ENCODE data around the genes MYO19, GGNBP2 and TBC1D3L.

DNA sequence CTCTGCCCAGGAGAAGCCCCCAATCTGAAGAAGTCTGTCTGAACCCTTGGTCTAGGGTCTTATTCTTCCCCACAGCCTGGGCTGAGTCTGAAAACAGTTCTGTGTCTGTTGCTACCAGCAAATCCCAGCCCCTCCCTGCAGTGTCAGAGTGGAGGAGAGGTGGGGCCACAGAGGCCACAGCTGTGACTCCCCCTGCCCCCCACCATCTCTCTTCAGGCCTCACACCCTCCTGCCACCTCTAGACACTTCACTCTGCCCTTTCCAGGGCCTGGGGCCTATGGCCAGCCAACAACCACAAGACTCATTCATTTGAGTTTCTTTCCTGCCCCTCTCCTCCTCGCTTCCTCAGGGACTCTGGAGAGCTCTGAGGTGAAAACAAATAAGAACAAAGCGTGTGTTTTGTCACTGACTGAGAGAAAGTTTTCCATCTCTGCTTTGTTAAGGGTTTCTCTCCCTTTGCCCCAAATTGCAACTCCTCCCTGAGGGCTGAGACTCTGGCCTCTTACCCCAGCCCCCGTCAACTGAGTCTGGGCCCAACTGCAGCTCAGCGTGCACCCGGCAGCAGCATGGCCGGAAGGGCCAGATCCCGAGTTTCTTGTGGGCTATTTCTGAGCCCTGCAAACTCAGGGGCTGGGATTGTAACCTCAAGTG, 13.1 kb downstream of the C17orf50 start:
- RAMPAGE, long total RNA, result no peak
- RRBS, result no CpG with 5 or more reads among the region's 7 CpGs
PRO-cap:
- standard, result no peak
- CoPRO, capped RNA only, 2 experiments, result no peak in any of the 2 experiments
- CoPRO, capped and uncapped RNA, 2 experiments, result no peak in any of the 2 experiments
- CoPRO, uncapped RNA only, 2 experiments, result no peak in any of the 2 experiments
CAGE:
- cytosol, long polyA plus RNA, result no peak
- long polyA plus RNA, result no peak
- nucleolus, long total RNA, result no peak
- nucleus, long polyA plus RNA, result no peak

GRCh38 chr17:35774332-35775172, 13.9 kb downstream of the C17orf50 start:
- RAMPAGE, long total RNA, result no peak
- RRBS, result no CpG with 5 or more reads among the region's 13 CpGs
PRO-cap:
- standard, result no peak
- CoPRO, capped RNA only, 2 experiments, result no peak in any of the 2 experiments
- CoPRO, capped and uncapped RNA, 2 experiments, result no peak in any of the 2 experiments
- CoPRO, uncapped RNA only, 2 experiments, result no peak in any of the 2 experiments
CAGE:
- cytosol, long polyA plus RNA, result no peak
- long polyA plus RNA, result no peak
- nucleolus, long total RNA, result no peak
- nucleus, long polyA plus RNA, result no peak

- RAMPAGE, long total RNA, result no peak
- RRBS, result no CpG with 5 or more reads among the region's 5 CpGs
PRO-cap:
- standard, result no peak
- CoPRO, capped RNA only, 2 experiments, result no peak in any of the 2 experiments
- CoPRO, capped and uncapped RNA, 2 experiments, result no peak in any of the 2 experiments
- CoPRO, uncapped RNA only, 2 experiments, result no peak in any of the 2 experiments
CAGE:
- cytosol, long polyA plus RNA, result no peak
- long polyA plus RNA, result no peak
- nucleolus, long total RNA, result no peak
- nucleus, long polyA plus RNA, result no peak
These were observed 8.4 kb downstream of the MMP28 start for GRCh38 chr17:35786798-35787611.

- RAMPAGE, long total RNA, result no peak
- RRBS, result no CpG with 5 or more reads among the region's 3 CpGs
PRO-cap:
- standard, result no peak
- CoPRO, capped RNA only, 2 experiments, result no peak in any of the 2 experiments
- CoPRO, capped and uncapped RNA, 2 experiments, result no peak in any of the 2 experiments
- CoPRO, uncapped RNA only, 2 experiments, result peak in 1 of 2 experiments; most common plus-strand start chr17:35819853 (in 1)
CAGE:
- cytosol, long polyA plus RNA, result no peak
- long polyA plus RNA, result no peak
- nucleolus, long total RNA, result no peak
- nucleus, long polyA plus RNA, result no peak
These were observed 10.6 kb downstream of the TAF15 start for GRCh38 chr17:35819658-35820440.

- RAMPAGE, long total RNA, result no peak
- RRBS, result no CpG with 5 or more reads among the region's 4 CpGs
PRO-cap:
- standard, result no peak
- CoPRO, capped RNA only, 2 experiments, result no peak in any of the 2 experiments
- CoPRO, capped and uncapped RNA, 2 experiments, result no peak in any of the 2 experiments
- CoPRO, uncapped RNA only, 2 experiments, result peak in 2 of 2 experiments; most common plus-strand start chr17:35838426 (in 1)
CAGE:
- cytosol, long polyA plus RNA, result no peak
- long polyA plus RNA, result no peak
- nucleolus, long total RNA, result no peak
- nucleus, long polyA plus RNA, result no peak
These were observed 29.1 kb downstream of the TAF15 start for GRCh38 chr17:35838319-35838827.

- RAMPAGE, long total RNA, result no peak
- RRBS, result no CpG with 5 or more reads among the region's 15 CpGs
PRO-cap:
- standard, result no peak
- CoPRO, capped RNA only, 2 experiments, result no peak in any of the 2 experiments
- CoPRO, capped and uncapped RNA, 2 experiments, result no peak in any of the 2 experiments
- CoPRO, uncapped RNA only, 2 experiments, result no peak in any of the 2 experiments
CAGE:
- cytosol, long polyA plus RNA, result no peak
- long polyA plus RNA, result no peak
- nucleolus, long total RNA, result no peak
- nucleus, long polyA plus RNA, result no peak
These were observed 3.6 kb upstream of the LYZL6 start for GRCh38 chr17:35947095-35947610.

GRCh38 chr17:36534408-36535314, at the start of gene MYO19:
Gene MYO19, minus strand, starts transcription at chr17:36534868.
- RAMPAGE, long total RNA, result start-site peak on the minus strand at chr17:36534801-36534906, 751 and 126 reads in 2 replicates; start-site peak on the plus strand at chr17:36534987-36535042, 122 and 75 reads in 2 replicates
- RRBS, result no CpG with 5 or more reads among the region's 75 CpGs
PRO-cap:
- standard, result bidirectional peak, plus-strand start at chr17:36535020, minus-strand start at chr17:36534810
- CoPRO, capped RNA only, 2 experiments, result peak in 2 of 2 experiments; most common plus-strand start chr17:36535009 (in 2); most common minus-strand start chr17:36534810 (in 1)
- CoPRO, capped and uncapped RNA, 2 experiments, result peak in 2 of 2 experiments; most common plus-strand start chr17:36535009 (in 2); most common minus-strand start chr17:36534839 (in 1)
- CoPRO, uncapped RNA only, 2 experiments, result no peak in any of the 2 experiments
CAGE:
- cytosol, long polyA plus RNA, result start-site peak on the minus strand at chr17:36534797-36534856, 283 and 466 reads in 2 replicates; start-site peak on the plus strand at chr17:36535005-36535042, 390 and 282 reads in 2 replicates
- long polyA plus RNA, result start-site peak on the minus strand at chr17:36534797-36534878, 422 and 526 reads in 2 replicates; start-site peak on the plus strand at chr17:36534972-36535039, 133 and 383 reads in 2 replicates
- nucleolus, long total RNA, result no peak
- nucleus, long polyA plus RNA, result start-site peak on the minus strand at chr17:36534782-36534918, 1,251 and 3,637 reads in 2 replicates

GRCh38 chr17:36535315-36535987, 664 bp downstream of the PIGW start:
- RAMPAGE, long total RNA, result start-site peak on the plus strand at chr17:36535500-36535580, 55 and 87 reads in 2 replicates
- RRBS, result no CpG with 5 or more reads among the region's 49 CpGs
PRO-cap:
- standard, result bidirectional peak, plus-strand start at chr17:36535505, minus-strand start at chr17:36535455
- CoPRO, capped RNA only, 2 experiments, result peak in 2 of 2 experiments; most common plus-strand start chr17:36535531 (in 2); most common minus-strand start chr17:36535455 (in 2)
- CoPRO, capped and uncapped RNA, 2 experiments, result peak in 2 of 2 experiments; most common plus-strand start chr17:36535505 (in 1); most common minus-strand start chr17:36535455 (in 2)
- CoPRO, uncapped RNA only, 2 experiments, result peak in 2 of 2 experiments; most common plus-strand start chr17:36535655 (in 2); most common minus-strand start chr17:36535567 (in 1)
CAGE:
- cytosol, long polyA plus RNA, result start-site peak on the plus strand at chr17:36535487-36535531, 86 and 23 reads in 2 replicates
- long polyA plus RNA, result start-site peak on the plus strand at chr17:36535453-36535546, 35 and 82 reads in 2 replicates
- nucleolus, long total RNA, result no peak
- nucleus, long polyA plus RNA, result no peak

- RAMPAGE, long total RNA, result start-site peak on the plus strand at chr17:36544914-36545045, 782 and 394 reads in 2 replicates
- RRBS, result no CpG with 5 or more reads among the region's 45 CpGs
PRO-cap:
- standard, result bidirectional peak, plus-strand start at chr17:36544920, minus-strand start at chr17:36544792
- CoPRO, capped RNA only, 2 experiments, result peak in 2 of 2 experiments; most common plus-strand start chr17:36544964 (in 2)
- CoPRO, capped and uncapped RNA, 2 experiments, result peak in 2 of 2 experiments; most common plus-strand start chr17:36544964 (in 1)
- CoPRO, uncapped RNA only, 2 experiments, result peak in 1 of 2 experiments; most common plus-strand start chr17:36545042 (in 1)
CAGE:
- cytosol, long polyA plus RNA, result no peak
- long polyA plus RNA, result start-site peak on the plus strand at chr17:36544932-36545050, 29 and 57 reads in 2 replicates
- nucleolus, long total RNA, result no peak
- nucleus, long polyA plus RNA, result no peak
These were observed at the start of gene GGNBP2 for GRCh38 chr17:36544894-36545347. Gene GGNBP2, plus strand, starts transcription at chr17:36544919.

- RAMPAGE, long total RNA, result no peak
- RRBS, result no CpG with 5 or more reads among the region's 7 CpGs
PRO-cap:
- standard, result no peak
- CoPRO, capped RNA only, 2 experiments, result no peak in any of the 2 experiments
- CoPRO, capped and uncapped RNA, 2 experiments, result no peak in any of the 2 experiments
- CoPRO, uncapped RNA only, 2 experiments, result no peak in any of the 2 experiments
CAGE:
- cytosol, long polyA plus RNA, result no peak
- long polyA plus RNA, result no peak
- nucleolus, long total RNA, result no peak
- nucleus, long polyA plus RNA, result no peak
These were observed 13.9 kb upstream of the DHRS11 start for GRCh38 chr17:36577728-36578260.

- RAMPAGE, long total RNA, result no peak
- RRBS, result no CpG with 5 or more reads among the region's 5 CpGs
PRO-cap:
- standard, result no peak
- CoPRO, capped RNA only, 2 experiments, result no peak in any of the 2 experiments
- CoPRO, capped and uncapped RNA, 2 experiments, result no peak in any of the 2 experiments
- CoPRO, uncapped RNA only, 2 experiments, result peak in 1 of 2 experiments; most common plus-strand start chr17:36585884 (in 1)
CAGE:
- cytosol, long polyA plus RNA, result no peak
- long polyA plus RNA, result no peak
- nucleolus, long total RNA, result no peak
- nucleus, long polyA plus RNA, result no peak
These were observed 6.0 kb upstream of the DHRS11 start for GRCh38 chr17:36585625-36586188.

GRCh38 chr17:36593527-36594421, 2.1 kb downstream of the DHRS11 start:
- RAMPAGE, long total RNA, result no peak
- RRBS, result no CpG with 5 or more reads among the region's 9 CpGs
PRO-cap:
- standard, result no peak
- CoPRO, capped RNA only, 2 experiments, result no peak in any of the 2 experiments
- CoPRO, capped and uncapped RNA, 2 experiments, result no peak in any of the 2 experiments
- CoPRO, uncapped RNA only, 2 experiments, result peak in 1 of 2 experiments; most common plus-strand start chr17:36593898 (in 1); most common minus-strand start chr17:36593616 (in 1)
CAGE:
- cytosol, long polyA plus RNA, result no peak
- long polyA plus RNA, result no peak
- nucleolus, long total RNA, result no peak
- nucleus, long polyA plus RNA, result no peak

DNA sequence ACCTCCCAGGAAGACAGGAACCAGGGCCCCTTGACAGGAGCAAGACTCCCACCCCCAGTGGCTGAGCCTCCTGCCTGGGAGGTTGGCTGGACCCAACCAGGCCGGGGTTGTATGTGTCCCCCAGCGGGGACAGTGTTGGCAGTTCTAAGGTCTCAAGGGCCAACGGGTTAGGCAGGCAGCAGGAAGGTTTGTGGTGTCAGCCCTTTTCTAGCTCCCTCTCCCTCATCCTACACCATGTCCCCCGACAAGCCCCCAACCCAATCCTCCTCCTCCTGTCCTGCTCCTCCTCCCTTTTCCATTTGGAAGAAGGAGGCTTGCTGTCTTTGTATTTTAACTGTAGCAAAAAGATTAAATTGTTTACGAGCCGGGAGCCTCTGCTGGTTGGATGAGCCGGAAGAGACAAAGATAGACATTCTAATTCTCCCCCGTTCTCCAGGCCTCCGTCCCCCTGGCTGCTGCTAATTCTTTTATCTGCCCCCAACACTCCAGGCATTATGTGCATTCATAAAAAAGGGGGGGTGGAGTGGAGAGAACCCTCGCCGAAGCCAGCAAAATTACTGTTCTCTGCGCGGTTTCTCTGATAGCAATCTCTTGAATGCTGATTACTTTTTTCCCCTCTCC, 126.4 kb downstream of the MRM1 start:
- RAMPAGE, long total RNA, result no peak
- RRBS, result no CpG with 5 or more reads among the region's 13 CpGs
PRO-cap:
- standard, result unidirectional peak, minus-strand start at position 301 of the sequence; unidirectional peak, minus-strand start at position 469 of the sequence
- CoPRO, capped RNA only, 2 experiments, result peak in 2 of 2 experiments; most common plus-strand start position 107 of the sequence (in 1); most common minus-strand start position 98 of the sequence (in 1)
- CoPRO, capped and uncapped RNA, 2 experiments, result no peak in any of the 2 experiments
- CoPRO, uncapped RNA only, 2 experiments, result peak in 1 of 2 experiments; most common plus-strand start position 538 of the sequence (in 1); most common minus-strand start position 407 of the sequence (in 1)
CAGE:
- cytosol, long polyA plus RNA, result no peak
- long polyA plus RNA, result no peak
- nucleolus, long total RNA, result no peak
- nucleus, long polyA plus RNA, result no peak

DNA sequence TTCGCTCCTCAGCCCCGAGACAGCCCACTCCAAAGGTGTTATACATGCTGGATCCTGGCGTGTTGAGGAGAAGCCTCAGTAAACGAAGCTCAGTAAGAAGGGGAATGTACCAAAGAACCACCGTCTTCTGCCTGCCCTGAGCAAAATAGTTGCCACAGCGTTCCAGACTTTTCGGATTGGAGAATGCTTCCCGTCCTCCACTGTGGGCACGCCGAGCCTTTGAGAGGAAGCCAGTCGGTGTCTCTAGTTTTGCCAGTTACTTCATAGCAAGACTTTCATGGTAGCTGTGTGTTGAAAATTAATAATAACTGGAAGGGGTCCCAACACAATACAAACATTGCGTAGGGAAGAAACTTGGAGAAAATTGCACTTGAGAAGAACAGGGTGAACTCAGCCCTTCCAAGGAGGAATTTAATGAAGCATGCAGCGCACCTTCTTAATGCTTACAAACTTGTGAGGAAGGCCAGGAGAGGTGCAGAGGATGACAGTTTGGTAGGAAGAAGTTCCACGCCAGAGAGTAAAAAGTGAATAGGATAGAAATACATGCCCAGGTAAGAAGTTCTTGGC, 15.9 kb upstream of the C17orf78 start:
- RAMPAGE, long total RNA, result no peak
- RRBS, result no CpG with 5 or more reads among the region's 14 CpGs
PRO-cap:
- standard, result no peak
- CoPRO, capped RNA only, 2 experiments, result no peak in any of the 2 experiments
- CoPRO, capped and uncapped RNA, 2 experiments, result no peak in any of the 2 experiments
- CoPRO, uncapped RNA only, 2 experiments, result no peak in any of the 2 experiments
CAGE:
- cytosol, long polyA plus RNA, result no peak
- long polyA plus RNA, result no peak
- nucleolus, long total RNA, result no peak
- nucleus, long polyA plus RNA, result no peak

GRCh38 chr17:37708710-37709387, 36.0 kb downstream of the HNF1B start:
- RAMPAGE, long total RNA, result no peak
- RRBS, result no CpG with 5 or more reads among the region's 10 CpGs
PRO-cap:
- standard, result no peak
- CoPRO, capped RNA only, 2 experiments, result no peak in any of the 2 experiments
- CoPRO, capped and uncapped RNA, 2 experiments, result no peak in any of the 2 experiments
- CoPRO, uncapped RNA only, 2 experiments, result no peak in any of the 2 experiments
CAGE:
- cytosol, long polyA plus RNA, result no peak
- long polyA plus RNA, result no peak
- nucleolus, long total RNA, result no peak
- nucleus, long polyA plus RNA, result no peak

- RAMPAGE, long total RNA, result no peak
- RRBS, result no CpG with 5 or more reads among the region's 10 CpGs
PRO-cap:
- standard, result no peak
- CoPRO, capped RNA only, 2 experiments, result no peak in any of the 2 experiments
- CoPRO, capped and uncapped RNA, 2 experiments, result no peak in any of the 2 experiments
- CoPRO, uncapped RNA only, 2 experiments, result no peak in any of the 2 experiments
CAGE:
- cytosol, long polyA plus RNA, result no peak
- long polyA plus RNA, result no peak
- nucleolus, long total RNA, result no peak
- nucleus, long polyA plus RNA, result no peak
These were observed at the start of gene TBC1D3L for GRCh38 chr17:37988994-37989358. Gene TBC1D3L, minus strand, starts transcription at chr17:37989060.

GRCh38 chr17:38295647-38295989, 1.4 kb upstream of the MRPL45 start:
- RAMPAGE, long total RNA, result no peak
- RRBS, result no CpG with 5 or more reads among the region's 9 CpGs
PRO-cap:
- standard, result no peak
- CoPRO, capped RNA only, 2 experiments, result no peak in any of the 2 experiments
- CoPRO, capped and uncapped RNA, 2 experiments, result no peak in any of the 2 experiments
- CoPRO, uncapped RNA only, 2 experiments, result no peak in any of the 2 experiments
CAGE:
- cytosol, long polyA plus RNA, result no peak
- long polyA plus RNA, result no peak
- nucleolus, long total RNA, result no peak
- nucleus, long polyA plus RNA, result no peak

GRCh38 chr17:38352560-38353168, 1.0 kb downstream of the SOCS7 start:
- RAMPAGE, long total RNA, result no peak
- RRBS, result no CpG with 5 or more reads among the region's 40 CpGs
PRO-cap:
- standard, result unidirectional peak, minus-strand start at chr17:38352759
- CoPRO, capped RNA only, 2 experiments, result no peak in any of the 2 experiments
- CoPRO, capped and uncapped RNA, 2 experiments, result no peak in any of the 2 experiments
- CoPRO, uncapped RNA only, 2 experiments, result no peak in any of the 2 experiments
CAGE:
- cytosol, long polyA plus RNA, result no peak
- long polyA plus RNA, result no peak
- nucleolus, long total RNA, result no peak
- nucleus, long polyA plus RNA, result no peak